Paraaortic lymph node (tissue), 1 donor: ENCODE data around the genes POLR1G and VASP.

GRCh38 chr19:45074772-45075050 is 1.6 kb downstream of the ZNF296 start:
- PRO-cap: no peak

DNA sequence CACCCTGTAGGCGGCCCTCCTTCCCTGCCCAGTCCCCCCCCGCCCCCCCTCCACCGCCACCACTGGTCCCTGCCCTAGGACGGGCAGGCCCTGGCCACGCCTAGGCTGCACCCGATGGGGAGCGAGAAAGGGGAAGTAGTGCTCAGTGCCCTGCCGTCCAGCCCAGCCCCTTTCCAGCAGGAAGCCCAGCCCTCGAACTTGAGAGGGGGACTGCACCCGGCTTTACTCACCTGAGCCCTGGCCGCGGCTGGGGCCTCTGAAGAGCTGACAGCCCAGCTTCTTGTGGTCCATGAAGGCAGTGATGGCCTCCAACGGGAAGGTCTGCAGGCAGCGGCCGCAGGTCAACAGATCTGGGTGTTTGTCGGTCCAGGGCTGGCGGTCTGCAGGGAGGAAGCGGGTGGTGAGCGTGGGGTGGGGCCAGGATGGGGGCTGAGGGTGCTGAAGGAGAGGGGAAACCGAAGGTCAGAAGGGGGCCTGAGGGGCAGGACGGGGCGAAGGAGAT is 744 bp downstream of the ZNF296 start:
- PRO-cap: bidirectional peak, plus-strand start at position 145 of the sequence, minus-strand start outside the sequence; unidirectional peak, plus-strand start at position 229 of the sequence

DNA sequence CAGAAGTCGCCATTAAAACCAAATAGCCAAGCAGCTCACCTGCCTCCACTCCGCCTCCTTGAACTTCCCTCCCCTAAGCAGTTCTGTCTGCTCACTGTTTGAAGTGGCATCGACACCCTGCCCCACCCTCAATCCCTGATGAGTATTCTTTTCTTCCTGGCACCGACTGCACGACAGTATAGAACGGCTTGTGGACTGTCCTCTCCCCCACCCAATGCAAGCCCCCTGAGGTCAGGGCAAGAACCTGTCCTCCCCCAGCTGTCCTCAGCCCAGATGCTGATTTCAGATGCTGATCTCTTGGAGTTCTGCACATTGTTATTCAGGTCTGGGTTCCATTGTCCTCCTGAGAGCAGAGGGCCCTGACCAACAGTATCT is 1.0 kb upstream of the ZNF296 start:
- PRO-cap: no peak

GRCh38 chr19:45100752-45101409 is 7.9 kb downstream of the PPP1R37 start:
- PRO-cap: no peak

GRCh38 chr19:45103778-45104369 is 10.9 kb downstream of the PPP1R37 start:
- PRO-cap: no peak

GRCh38 chr19:45116000-45116521 is 23.1 kb downstream of the PPP1R37 start:
- PRO-cap: no peak

GRCh38 chr19:45180024-45180837 is 1.6 kb downstream of the BLOC1S3 start:
- PRO-cap: no peak

DNA sequence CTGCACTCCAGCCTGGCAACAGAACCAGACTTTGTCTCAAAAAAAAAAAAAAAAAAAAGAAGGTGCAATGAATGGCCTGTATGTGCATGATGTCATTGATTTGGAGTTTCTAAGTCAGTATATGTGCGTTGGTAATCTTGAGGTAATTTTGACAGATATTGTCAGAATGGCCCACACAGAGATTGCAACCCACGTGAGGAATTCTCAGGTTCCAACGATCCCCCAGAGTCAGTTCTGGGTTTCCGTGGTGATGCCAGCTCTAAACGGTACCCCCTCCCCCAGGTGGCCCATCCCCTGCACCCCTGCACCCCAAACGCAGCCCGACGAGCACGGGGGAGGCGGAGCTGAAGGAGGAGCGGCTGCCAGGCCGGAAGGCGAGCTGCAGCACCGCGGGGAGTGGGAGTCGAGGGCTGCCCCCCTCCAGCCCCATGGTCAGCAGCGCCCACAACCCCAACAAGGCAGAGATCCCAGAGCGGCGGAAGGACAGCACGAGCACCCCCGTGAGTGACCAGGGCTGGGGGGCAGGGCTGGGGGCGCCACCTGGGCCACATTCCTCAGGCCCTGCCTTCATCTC is 35.4 kb downstream of the CKM start:
- PRO-cap: no peak

DNA sequence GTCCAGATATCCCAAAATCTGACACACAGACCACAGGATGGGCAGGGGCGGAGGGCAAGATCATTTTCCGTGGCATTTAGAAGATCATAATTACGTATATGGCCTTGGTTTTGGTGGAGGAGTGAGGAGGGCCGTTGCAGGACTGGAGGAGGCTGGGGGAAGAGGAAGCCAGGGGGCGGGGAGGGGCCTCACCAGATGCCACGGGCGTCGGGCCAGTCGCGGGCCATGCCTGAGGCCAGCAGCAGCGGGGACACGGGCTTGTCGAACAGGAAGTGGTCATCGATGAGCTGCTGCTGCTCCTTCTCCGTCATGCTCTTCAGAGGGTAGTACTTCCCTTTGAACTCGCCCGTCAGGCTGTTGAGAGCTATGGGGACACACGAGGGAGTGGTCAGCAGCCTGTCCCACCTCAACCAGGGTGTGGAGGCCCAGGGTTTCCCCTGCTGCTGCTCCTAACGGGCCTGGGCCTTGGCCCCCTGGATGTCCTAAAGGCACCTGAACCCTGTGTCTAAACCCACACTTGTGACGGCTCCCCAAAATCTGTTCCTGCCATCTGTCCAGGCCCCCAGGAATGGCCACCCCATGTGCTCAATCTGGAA is 11.0 kb downstream of the CKM start:
- PRO-cap: no peak

- PRO-cap: bidirectional peak, plus-strand start at chr19:45406138, minus-strand start at chr19:45406081
These were observed 563 bp upstream of the POLR1G start for GRCh38 chr19:45405942-45406220.

GRCh38 chr19:45406529-45406831 is at the start of gene POLR1G:
TSS of gene POLR1G (plus strand) at chr19:45406644.
- PRO-cap: no peak

DNA sequence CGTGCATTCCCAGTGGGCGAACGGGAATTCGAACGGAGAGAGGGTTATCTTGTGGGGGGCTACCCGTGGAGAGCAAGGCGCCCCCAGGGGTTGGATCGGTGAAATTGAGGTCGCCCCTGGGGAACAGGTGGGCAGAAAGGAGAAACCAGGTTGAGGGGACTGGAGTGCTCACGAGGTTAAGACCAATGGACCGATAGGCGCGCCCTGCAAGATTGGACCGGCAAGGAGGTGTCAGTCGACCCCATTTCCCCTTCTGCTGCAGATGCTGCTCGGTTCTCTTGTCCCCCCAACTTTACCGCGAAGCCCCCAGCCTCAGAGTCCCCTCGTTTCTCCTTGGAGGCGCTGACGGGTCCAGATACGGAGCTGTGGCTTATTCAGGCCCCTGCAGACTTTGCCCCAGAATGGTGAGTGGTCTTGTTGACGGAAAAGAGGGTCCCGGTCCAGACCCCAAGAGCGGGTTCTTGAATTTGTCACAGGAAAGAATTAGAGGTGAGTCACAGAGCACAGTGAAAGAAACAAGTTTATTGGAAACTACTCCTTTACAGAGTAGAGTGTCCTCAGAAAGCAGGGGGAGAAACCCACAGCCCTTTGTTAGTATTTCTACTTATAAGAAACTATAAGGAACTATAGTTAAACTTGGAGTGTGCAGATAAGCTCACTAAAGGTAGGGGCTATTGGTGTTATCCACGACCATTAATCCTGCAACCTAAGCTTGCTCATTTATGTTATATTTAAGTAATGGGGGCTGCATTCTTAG is 566 bp downstream of the POLR1G start:
- PRO-cap: no peak

- PRO-cap: no peak
These were observed 2.7 kb downstream of the POLR1G start for GRCh38 chr19:45408891-45409734.

- PRO-cap: no peak
These were observed 7.4 kb upstream of the ERCC1 start for GRCh38 chr19:45431186-45431359.

GRCh38 chr19:45448859-45449403 is 18.9 kb upstream of the FOSB start:
- PRO-cap: no peak

- PRO-cap: no peak
These were observed 1.4 kb upstream of the VASP start for GRCh38 chr19:45505870-45506385.

DNA sequence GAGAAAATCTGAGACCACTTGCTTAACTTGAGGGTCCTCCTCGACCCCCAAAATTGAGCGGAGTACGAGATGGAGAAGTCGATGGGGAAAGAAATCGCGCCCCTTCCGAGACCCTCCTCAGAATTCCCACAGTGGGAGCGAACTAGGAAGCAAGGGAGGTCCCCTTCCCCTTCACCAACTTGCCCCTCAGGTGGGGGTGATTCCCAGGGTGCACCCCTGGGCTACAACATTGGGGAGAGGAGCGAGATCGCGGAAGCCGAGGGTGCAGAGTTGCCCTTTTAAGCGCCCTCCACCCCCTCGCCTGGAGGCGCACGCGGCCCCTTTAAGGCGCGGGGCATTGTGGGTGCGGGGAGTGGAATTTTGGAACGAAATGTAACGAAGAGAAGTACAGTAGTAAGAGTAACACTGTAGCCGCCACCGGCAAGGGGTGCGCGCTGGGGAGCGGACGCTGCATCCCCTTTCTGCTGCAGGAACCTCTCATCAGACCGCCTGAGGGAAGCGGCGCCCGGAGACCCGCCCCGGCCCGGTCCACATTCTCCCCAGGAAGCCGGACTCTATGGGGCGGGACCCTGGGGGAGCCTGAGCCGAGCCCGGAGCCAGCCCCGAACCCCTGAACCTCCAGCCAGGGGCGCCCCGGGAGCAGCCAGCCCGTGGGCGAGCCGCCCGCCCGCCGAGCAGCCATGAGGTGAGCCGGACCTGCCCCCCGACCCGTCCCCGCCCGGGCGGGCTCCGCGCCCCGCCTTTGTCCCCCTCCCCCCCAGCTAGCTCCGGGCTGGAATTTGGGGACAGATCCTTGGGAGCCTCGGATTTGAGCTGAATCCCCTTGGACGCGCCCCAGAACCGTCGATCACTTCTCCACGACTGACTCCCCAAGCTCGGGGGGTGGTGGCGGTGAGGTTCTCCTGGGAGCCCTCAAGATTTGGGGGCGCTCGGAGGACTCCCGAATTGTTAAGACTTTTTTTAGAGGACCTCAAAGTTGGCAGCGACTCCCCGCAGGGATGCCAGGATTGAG is at the start of gene VASP:
VASP (plus strand) TSS at position 388 of the 1,012 bp plus-strand sequence.
- PRO-cap: bidirectional peak, plus-strand start at position 417 of the sequence, minus-strand start at position 303 of the sequence

DNA sequence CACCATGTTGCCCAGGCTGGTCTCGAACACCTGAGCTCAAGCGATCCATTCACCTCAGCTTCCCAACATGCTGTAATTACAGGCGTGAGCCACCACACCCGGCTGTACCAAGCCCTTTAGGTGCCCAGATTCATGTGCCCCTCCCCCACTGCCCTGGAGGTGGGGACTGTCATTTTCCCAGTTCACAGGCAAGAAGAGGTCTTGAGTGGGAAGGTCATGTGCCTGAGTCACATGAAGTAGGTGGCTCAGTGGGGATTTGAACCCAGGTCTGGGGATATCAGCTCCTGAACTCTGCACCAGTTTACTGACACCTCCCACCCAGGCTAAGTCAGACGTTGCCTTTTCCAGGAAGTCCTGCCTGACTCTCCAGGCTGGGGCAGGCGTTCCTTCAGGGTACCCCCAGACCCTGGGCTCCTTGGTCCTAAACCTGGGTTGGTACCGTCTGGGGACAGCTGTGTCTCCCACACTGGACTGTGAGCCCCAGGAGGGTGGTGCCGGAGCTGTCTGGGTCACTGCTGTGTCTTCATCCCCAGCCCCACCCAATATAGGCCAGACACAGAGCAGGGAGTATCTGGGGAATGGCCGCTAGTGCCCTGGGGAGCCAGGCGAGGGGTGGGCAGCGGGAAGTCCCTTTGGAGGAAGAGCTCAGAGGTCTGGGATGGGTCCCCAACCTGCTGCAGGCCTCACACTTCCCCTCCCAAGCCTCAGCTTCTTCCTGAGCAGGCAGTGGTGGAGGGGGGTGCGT is 8.6 kb downstream of the VASP start:
- PRO-cap: no peak

- PRO-cap: no peak
These were observed 13.9 kb downstream of the VASP start for GRCh38 chr19:45521116-45521589.

DNA sequence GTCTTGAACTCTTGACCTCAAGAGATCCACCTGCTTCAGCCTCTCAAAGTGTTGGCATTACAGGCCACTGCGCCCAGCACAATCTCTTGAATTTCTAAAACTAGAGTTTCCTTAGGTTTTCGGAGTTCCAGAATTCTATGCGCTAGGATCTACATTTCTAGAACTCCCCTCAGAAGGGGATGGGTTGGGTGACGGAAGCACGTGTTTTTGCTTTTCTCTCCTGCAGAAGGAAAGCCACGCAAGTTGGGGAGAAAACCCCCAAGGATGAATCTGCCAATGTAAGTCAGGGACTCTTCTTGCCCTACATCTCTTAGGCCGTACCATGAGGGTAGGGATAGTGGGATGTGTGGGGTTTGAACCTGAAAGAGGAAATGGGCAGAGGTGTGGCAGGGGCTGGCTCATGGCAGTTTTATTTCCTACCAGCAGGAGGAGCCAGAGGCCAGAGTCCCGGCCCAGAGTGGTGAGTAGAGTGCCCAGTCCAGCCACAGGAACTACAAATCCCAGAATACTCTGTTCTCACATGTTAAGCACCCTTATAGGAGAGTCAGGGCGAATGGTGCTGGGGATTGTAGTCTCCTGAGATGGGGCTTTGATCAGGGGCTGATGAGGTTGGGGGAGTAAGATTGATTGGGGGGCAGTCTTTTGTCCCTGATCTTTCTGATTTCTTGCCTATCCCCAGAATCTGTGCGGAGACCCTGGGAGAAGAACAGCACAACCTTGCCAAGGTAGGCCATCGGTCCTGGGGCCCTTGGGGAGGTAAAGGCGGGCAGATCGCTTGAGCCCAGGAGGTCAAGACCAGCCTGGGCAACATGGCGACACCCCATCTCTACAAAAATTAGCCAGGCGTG is 16.4 kb downstream of the VASP start:
- PRO-cap: no peak